Measurements from ENCODE around the gene MSTN.

- PRO-cap, 3 experiments = no peak in any of the 3 experiments
These were observed 1.2 kb downstream of the ZNF804A start for GRCh38 chr2:184599220-184600218.

DNA sequence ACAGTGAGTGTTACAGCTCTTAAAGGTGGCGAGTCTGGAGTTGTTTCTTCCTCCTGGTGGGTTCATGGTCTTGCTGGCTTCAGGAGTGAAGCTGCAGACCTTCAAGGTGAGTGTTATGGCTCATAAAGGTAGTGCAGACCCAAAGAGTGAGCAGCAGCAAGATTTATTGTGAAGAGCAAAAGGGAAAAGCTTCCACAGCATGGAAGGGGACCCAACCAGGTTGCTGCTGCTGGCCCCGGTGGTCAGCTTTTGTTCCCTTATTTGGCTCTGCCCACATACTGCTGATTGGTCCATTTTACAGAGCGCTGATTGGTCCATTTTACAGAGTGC is 374.4 kb downstream of the ZNF804A start:
- PRO-cap, 3 experiments = no peak in any of the 3 experiments

DNA sequence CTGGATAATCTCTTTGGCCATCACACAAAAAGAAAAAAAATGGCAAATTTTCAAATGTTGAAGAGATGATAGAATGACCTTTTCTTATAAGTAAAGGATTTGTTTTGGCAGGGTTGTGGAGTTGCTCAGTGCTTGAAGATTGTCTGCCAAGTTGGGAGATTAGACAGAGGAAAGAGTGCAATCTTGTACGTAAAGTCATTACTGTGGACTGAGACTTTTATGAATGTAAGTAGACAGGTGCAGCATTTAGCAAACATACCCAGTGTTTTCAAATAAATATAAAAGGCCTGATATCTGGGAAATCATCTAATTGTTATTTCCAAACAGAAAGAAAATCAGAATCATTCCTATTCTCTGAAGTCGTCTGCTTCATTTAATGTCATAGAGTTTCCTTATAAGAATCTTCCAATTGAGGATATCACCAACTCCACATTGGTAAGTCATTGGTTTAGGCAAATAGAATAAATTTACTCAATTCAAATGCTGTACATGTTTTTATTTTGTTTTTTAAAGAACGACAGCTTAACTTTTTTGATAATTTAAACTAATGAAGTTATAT is 18.3 kb upstream of the FAM171B start:
- PRO-cap, 3 experiments = no peak in any of the 3 experiments

- PRO-cap, 3 experiments = no peak in any of the 3 experiments
These were observed 44.3 kb downstream of the TFPI start for GRCh38 chr2:187509623-187510646.

- PRO-cap, 3 experiments = no peak in any of the 3 experiments
These were observed 21.2 kb upstream of the TFPI start for GRCh38 chr2:187575261-187575932.

GRCh38 chr2:188786830-188787363 is 187.3 kb upstream of the COL3A1 start:
- PRO-cap, 3 experiments = no peak in any of the 3 experiments

- PRO-cap, 3 experiments = no peak in any of the 3 experiments
These were observed 71.3 kb upstream of the COL3A1 start for GRCh38 chr2:188902984-188903238.

GRCh38 chr2:188966062-188966735 is 8.0 kb upstream of the COL3A1 start:
- PRO-cap, 3 experiments = no peak in any of the 3 experiments

- PRO-cap, 3 experiments = peak in 1 of 3 experiments; most common plus-strand start chr2:188978474 (in 1); most common minus-strand start chr2:188978365 (in 1)
These were observed 4.2 kb downstream of the COL3A1 start for GRCh38 chr2:188978019-188979195.

GRCh38 chr2:188994419-188994900 is 20.3 kb downstream of the COL3A1 start:
- PRO-cap, 3 experiments = no peak in any of the 3 experiments

DNA sequence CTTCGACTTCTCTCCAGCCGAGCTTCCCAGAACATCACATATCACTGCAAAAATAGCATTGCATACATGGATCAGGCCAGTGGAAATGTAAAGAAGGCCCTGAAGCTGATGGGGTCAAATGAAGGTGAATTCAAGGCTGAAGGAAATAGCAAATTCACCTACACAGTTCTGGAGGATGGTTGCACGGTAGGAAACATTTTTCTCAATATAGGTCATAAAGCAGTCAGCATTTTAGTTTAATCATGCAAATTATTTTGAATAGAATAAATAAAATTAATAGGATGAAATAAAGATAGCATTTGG is 36.5 kb downstream of the COL3A1 start:
- PRO-cap, 3 experiments = no peak in any of the 3 experiments

- PRO-cap, 3 experiments = no peak in any of the 3 experiments
These were observed 42.3 kb downstream of the WDR75 start for GRCh38 chr2:189483486-189483969.

DNA sequence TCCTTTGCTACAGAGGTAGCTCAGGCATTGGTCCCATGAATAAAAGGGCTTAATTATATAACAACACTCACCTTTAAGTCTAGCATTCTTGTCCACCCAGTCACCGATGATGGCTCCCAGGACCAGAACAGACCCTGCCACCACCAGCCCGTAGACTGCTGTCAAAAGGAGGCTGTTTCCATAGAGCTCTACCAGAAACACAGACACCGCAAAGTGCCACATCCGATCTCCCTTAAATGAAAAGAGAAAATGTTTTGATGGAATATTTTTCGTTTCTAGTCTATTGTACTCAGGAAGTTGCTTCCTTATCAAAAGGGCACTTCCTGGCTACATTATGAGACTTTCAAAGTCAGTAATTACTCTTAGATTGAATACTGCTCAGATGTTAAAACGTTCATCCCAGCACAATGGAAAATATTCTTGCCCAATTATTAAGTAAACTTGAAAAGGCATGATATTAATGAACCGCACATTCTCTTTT is 5.5 kb downstream of the SLC40A1 start:
- PRO-cap, 3 experiments = no peak in any of the 3 experiments

- PRO-cap, 3 experiments = no peak in any of the 3 experiments
These were observed 698 bp downstream of the ASDURF start for GRCh38 chr2:189661916-189662397.

DNA sequence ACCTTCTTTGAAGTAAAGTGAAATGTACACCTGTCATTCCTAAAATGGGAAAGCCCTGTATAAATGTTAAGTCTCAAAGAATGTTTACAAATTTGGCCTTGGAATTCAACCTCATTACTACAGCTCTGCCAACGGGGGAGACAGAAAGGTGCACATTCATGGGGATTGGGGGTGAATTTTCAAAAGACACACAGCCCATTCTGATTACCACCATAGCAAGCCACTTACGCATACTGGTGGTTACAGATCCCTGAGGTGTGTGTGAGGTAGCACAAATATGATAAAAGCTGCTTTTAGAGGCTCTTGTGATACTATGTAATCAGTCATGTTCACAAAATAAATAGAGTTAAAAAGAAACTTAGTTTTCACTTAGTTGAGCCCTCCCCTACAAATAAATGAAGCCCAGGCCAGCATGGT is 1.1 kb downstream of the ASDURF start:
- PRO-cap, 3 experiments = no peak in any of the 3 experiments

- PRO-cap, 3 experiments = peak in 3 of 3 experiments; most common plus-strand start chr2:189784088 (in 2); most common minus-strand start chr2:189783984 (in 3)
These were observed 381 bp downstream of the ORMDL1 start for GRCh38 chr2:189783702-189784213.

DNA sequence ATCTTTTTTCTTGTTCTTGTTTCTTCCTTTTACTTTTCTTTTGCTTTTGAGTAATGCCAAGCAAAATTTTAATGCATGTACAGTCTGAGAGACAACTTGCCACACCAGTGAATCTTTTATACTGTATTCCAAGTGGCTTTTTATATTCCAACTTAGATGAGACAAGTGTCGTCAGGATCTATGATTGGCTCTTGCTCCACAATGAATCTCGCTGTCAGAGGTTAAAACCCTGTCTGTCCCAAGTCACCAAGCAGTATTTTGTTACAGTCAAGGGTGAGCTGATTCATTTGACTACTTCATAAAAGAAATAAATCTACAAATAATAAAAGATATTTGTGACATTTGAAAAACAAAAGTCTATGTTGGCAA is at the start of gene MSTN:
TSS of gene MSTN (minus strand) at position 115 of the 369 bp plus-strand sequence.
- PRO-cap, 3 experiments = no peak in any of the 3 experiments

DNA sequence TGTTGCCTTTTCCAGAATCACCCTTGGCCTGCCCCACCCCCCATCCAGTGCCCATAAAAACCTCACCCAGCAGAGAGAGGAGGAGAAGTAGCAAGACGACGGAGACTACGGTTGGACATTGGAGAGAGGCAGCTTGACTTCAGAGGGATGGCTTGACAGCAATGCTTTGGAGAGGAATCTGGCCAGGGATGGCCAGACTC is 40.9 kb downstream of the C2orf88 start:
- PRO-cap, 3 experiments = no peak in any of the 3 experiments

DNA sequence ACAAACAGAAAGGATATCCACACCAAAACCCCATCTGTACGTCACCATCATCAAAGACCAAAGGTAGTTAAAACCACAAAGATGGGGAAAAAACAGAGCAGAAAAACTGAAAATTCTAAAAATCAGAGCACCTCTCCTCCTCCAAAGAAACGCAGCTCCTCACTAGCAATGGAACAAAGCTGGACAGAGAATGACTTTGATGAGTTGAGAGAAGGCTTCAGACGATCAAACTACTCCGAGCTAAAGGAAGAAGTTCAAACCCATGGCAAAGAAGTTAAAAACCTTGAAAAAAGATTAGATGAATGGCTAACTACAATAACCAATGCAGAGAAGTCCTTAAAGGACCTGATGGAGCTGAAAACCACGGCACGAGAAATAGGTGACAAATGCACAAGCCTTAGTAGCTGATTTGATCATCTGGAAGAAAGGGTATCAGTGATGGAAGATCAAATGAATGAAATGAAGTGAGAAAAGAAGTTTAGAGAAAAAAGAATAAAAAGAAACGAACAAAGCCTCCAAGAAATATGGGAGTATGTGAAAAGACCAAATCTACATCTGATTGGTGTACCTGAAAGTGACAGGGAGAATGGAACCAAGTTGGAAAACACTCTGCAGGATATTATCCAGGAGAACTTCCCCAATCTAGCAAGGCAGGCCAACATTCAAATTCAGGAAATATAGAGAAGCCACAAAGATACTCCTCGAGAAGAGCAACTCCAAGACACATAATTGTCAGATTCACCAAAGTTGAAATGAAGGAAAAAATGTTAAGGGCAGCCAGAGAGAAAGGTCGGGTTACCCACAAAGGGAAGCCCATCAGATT is 62.3 kb downstream of the NEMP2 start:
- PRO-cap, 3 experiments = no peak in any of the 3 experiments

GRCh38 chr2:190504905-190505335 is 29.6 kb downstream of the NEMP2 start:
- PRO-cap, 3 experiments = no peak in any of the 3 experiments